ENCODE measurements around a stretch of chr15.

DNA sequence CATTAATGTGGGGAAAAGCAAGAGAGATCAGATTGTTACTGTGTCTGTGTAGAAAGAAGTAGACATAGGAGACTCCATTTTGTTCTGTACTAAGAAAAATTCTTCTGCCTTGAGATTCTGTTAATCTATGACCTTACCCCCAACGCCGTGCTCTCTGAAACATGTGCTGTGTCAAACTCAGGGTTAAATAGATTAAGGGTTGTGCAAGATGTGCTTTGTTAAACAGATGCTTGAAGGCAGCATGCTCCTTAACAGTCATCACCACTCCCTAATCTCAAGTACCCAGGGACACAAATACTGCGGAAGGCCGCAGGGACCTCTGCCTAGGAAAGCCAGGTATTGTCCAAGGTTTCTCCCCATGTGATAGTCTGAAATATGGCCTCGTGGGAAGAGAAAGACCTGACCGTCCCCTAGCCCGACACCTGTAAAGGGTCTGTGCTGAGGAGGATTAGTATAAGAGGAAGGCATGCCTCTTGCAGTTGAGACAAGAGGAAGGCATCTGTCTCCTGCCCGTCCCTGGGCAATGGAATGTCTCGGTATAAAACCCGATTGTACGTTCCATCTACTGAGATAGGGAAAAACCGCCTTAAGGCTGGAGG is 58.3 kb downstream of the DENND4A start:
- PRO-cap = no peak
- RAMPAGE, long total RNA, 2 experiments = no peak in any of the 2 experiments

DNA sequence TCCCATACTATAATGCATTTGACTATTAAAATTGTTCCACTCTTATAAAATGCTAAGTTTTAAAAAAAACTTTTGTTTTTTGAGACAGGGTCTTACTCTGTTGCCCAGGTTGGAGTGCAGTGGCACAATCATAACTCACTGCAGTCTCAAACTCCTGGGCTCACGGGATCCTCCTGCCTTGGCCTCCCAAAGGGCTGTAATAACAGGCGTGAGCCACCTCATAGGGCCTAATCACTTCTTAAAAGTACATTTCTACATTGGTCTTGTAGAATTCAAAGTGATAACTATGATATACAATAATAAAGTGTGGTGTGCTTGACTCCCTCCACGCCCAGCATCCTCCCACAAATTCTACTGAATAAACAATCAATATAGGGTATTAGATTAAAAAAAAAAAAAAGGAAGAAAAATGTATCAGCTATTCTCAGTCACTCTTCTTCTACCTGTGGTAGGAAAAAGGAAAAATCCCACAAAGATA is 2.9 kb downstream of the DENND4A start:
- PRO-cap = no peak
- RAMPAGE, long total RNA, 2 experiments = no peak in any of the 2 experiments

GRCh38 chr15:65828522-65829130 is 36.5 kb upstream of the DENND4A start:
- PRO-cap = no peak
- RAMPAGE, long total RNA, 2 experiments = no peak in any of the 2 experiments

DNA sequence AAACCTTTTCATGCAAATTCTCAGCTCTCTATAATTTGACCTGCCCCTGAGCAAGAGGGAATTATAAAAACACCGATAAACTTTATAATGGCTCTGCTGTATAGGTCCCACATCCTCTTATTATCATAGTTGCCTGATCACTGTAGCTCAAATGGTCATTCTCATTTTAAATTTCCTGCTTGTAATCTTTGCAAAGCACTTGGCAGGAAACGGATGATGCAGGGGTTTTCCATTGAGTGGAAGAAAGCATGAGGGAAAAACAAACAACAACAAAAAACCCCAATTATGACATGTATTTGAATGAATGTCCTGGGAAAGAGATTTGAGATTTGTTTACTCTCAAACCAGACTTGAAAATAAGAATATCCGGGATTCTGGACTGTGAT is 13.2 kb upstream of the TIPIN start:
- PRO-cap = no peak
- RAMPAGE, long total RNA, 2 experiments = no peak in any of the 2 experiments

DNA sequence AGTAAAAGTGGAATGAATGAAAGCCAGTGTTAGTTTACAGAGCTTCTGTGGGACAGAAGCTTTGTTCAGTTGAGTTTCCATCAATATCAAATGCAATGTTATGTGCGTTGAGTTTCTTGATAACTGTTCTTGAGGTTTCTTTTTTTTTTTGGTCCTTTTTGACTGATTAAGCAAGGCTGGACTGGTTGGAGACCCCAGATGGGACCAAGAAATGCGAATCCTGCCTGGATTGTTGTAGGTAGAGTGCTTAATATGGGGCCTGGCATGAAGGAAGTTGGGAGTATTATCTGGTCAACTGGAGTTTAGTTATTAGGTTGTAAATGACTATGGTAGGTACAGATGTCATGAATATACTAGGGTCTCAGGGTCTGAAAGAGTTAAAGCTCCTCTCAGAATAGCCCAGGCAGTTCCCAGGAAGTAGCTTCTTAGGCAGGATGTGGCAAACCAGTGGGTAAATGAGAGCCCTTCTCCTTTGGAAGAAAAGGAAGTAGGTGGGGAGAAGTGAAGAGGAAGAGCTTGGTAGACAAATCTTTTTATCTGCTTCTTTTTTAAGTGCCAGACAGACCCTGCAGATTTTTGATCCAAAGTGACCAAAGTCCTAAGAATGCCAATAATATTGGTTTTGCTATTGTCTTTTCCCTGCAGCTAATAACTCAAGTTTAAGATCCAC is 24.4 kb downstream of the MAP2K1 start:
- PRO-cap = no peak
- RAMPAGE, long total RNA, 2 experiments = no peak in any of the 2 experiments

DNA sequence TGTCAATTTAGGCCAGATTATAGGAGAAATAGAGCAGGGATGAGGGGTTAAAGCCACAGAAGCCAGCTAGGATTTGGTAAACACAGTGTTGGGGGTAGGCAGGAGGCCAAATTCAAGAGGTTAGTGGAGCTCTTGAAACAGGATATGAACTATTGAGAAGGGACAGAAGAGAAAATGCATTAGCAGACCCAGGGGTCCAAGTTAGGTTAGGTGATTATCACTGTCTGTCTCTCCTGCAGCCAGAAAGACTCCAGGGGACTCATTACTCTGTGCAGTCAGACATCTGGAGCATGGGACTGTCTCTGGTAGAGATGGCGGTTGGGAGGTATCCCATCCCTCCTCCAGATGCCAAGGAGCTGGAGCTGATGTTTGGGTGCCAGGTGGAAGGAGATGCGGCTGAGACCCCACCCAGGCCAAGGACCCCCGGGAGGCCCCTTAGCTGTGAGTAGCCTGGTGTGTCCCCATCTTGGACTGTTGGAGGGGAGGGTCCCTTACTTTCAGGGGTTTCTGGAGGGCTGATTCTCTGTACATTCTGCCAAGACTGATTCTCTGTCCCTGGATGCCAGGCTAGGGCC is 12.7 kb downstream of the SNAPC5 start:
- PRO-cap = no peak
- RAMPAGE, long total RNA, 2 experiments = no peak in any of the 2 experiments

- PRO-cap = no peak
- RAMPAGE, long total RNA, 2 experiments = no peak in any of the 2 experiments
These were observed 2.7 kb upstream of the SNAPC5 start for GRCh38 chr15:66500049-66500899.

- PRO-cap = no peak
- RAMPAGE, long total RNA, 2 experiments = no peak in any of the 2 experiments
These were observed 57.6 kb upstream of the SMAD6 start for GRCh38 chr15:66644331-66644942.

DNA sequence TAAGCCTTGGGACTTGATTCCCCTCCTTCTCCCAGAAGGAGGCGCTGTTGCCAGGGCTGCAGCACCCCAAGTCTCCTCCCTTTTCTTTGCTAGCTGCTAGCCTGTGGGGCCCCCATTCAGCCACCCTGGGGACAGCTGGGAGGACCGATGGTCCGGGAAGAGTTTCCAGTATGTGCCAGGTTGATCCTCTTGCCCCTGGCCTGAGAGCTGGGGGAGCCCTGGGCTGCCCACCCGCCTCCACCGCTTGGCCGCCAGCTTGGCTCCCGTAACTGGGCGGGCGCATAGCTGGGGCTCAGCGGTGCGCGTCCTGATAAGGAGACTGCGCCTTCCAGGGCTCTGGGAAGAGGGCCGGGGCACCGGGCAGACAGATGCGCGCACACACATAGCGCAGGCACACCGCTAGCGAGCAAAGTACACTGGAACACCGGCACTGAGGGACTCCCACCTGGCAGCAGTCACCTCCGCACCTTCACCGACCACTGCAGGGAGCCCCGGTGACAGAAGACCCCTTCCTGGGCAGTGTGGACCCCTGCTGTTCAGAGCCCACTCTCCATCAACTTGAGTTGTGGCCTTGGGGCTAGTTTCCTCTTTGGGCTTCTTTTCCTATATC is 4.4 kb downstream of the SMAD6 start:
- PRO-cap = no peak
- RAMPAGE, long total RNA, 2 experiments = no peak in any of the 2 experiments

DNA sequence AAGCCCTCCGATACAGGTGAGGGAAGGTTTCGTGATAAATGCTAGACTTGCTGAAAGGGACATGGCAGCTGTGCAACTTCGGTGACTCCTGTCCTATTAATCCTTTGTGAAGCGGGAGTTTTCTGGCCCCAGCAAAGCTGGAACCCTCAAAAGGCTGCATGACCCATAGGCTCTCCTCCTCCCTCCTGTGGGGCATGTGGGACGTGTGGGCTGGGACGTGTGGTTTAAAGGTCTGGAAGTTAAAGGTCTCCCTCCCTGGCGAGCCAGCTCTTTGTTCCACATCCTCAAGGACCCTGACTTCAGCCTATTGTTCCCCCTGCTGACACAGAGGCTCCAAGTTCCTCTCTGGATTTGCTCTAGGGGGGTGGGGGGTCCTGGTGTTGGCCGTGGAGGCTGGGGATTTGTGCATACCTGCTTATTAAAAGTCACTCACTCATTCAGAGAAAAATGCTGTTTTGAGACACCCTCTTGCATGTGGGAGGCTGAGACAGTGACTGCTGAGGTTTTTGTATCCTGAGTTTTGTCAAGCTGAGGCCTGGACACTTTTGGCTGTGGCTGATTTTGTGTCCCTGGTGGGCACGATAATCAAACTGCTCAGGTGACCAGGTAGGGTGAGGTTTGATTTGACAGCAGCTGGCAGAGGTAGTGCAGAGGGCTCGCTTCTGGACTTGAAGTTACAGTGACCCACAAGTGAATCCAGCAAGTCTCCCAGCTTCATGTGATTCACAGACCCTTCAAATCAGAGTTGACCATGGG is 44.3 kb downstream of the SMAD6 start:
- PRO-cap = no peak
- RAMPAGE, long total RNA, 2 experiments = no peak in any of the 2 experiments

DNA sequence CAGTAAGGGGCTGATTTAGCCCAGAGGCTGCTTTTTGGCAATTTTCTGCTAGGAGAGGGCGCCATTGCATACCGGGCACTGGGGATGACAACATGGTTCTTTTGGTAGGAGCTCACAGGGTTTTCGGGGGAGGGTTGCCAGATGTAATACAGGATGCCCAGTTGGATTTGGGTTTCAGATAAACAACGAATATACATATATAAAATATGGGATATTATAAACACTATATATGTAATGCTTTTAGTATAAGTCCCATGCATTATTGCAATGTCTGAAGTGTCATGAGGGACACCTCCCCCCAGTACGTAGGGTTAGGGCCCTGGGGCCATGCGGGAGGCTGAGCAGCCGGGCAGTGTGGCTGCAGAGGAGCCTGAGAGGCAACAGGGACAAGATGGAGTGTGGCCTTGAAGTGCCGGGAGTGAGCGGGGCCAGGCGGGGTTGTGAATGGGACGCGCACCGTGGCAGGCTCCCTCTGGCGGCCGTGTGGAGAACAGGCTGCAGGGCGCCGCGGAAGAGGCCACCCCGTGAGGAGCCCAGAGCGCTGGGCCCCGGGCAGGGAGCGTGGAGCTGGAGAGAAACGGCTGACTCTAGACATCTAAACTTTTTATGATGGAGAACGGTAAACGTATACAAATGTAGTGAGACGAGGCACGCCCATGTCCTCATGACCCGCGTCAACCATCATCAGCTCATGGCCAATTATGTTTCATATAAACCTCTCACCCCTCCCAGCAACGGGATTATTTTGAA is 149.0 kb downstream of the SMAD6 start:
- PRO-cap = no peak
- RAMPAGE, long total RNA, 2 experiments = no peak in any of the 2 experiments

DNA sequence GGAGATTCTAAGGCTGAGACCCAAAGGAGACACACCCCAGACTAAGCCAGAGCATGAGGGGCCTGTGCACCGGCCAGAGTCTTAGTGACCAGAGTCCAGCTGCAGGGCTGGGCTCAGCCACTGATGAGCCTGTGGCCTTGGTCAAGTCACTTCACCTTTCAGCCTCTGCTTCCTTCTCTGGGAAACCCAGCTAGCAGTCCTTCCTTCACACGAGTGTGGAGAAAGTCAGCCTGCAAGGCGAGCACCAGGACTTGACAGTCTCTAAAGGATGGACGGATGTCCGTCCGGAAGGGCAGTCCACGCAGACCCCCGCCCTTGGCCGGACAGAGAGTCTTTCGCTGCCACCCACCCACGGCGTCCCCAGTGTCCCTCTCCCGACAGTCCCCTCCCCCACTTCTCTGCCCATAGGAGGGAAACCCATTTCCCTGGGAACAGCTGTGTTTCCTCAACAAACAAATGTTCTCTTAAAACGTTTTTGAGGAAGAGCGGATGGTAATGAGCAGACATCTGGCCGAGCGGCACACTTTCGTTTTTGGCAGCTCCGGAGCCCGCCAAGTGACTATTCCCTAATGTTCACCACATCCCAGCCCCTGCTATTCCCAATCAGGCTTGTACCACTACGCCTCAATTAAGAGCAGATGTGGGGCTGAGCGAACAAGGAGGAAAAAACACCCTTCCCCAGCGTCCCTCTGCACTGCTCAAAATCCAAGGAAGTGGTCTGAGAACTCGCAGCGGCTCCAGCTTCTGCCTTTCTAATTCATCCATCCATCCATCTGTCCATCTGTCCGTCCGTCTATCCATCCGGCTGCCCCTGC is 129.1 kb upstream of the SMAD3 start:
- PRO-cap = no peak
- RAMPAGE, long total RNA, 2 experiments = no peak in any of the 2 experiments

- PRO-cap = unidirectional peak, minus-strand start at chr15:67067801
- RAMPAGE, long total RNA, 2 experiments = no peak in any of the 2 experiments
These were observed 1.9 kb downstream of the SMAD3 start for GRCh38 chr15:67067040-67068030.

DNA sequence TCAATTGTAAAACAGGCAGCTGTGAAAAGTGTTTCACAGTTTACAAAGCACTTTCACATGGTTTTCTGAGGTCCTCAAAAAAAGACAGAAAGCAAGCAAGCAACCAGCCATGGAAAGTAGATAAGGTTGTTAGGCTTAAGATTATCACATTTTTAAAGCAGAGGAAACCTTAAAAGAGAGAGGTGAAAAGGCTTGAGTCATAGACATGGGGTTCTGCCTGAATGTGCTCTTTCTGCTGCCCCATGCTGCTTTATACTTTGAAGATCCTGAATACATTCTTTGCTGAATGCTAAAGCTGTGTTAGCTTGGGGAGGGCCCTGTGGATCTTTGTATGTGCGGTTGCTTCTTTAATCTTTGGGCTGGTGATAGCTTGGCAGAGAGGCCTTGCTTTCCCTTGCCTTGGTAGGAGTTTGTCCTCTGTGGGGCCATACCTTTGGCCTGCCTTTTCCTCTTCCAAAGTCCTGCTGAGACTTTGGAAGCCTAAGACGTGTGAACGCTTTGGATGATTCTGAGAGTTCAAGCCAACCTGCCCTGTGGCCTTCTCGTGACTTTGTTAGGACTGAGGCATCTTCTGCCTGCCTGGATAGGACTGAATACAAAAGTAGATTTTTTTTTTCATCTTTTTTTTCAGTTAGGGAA is 2.7 kb downstream of the SMAD3 start:
- PRO-cap = no peak
- RAMPAGE, long total RNA, 2 experiments = no peak in any of the 2 experiments

GRCh38 chr15:67070817-67071454 is 5.5 kb downstream of the SMAD3 start:
- PRO-cap = no peak
- RAMPAGE, long total RNA, 2 experiments = no peak in any of the 2 experiments

GRCh38 chr15:67086376-67087218 is 21.2 kb downstream of the SMAD3 start:
- PRO-cap = no peak
- RAMPAGE, long total RNA, 2 experiments = no peak in any of the 2 experiments

DNA sequence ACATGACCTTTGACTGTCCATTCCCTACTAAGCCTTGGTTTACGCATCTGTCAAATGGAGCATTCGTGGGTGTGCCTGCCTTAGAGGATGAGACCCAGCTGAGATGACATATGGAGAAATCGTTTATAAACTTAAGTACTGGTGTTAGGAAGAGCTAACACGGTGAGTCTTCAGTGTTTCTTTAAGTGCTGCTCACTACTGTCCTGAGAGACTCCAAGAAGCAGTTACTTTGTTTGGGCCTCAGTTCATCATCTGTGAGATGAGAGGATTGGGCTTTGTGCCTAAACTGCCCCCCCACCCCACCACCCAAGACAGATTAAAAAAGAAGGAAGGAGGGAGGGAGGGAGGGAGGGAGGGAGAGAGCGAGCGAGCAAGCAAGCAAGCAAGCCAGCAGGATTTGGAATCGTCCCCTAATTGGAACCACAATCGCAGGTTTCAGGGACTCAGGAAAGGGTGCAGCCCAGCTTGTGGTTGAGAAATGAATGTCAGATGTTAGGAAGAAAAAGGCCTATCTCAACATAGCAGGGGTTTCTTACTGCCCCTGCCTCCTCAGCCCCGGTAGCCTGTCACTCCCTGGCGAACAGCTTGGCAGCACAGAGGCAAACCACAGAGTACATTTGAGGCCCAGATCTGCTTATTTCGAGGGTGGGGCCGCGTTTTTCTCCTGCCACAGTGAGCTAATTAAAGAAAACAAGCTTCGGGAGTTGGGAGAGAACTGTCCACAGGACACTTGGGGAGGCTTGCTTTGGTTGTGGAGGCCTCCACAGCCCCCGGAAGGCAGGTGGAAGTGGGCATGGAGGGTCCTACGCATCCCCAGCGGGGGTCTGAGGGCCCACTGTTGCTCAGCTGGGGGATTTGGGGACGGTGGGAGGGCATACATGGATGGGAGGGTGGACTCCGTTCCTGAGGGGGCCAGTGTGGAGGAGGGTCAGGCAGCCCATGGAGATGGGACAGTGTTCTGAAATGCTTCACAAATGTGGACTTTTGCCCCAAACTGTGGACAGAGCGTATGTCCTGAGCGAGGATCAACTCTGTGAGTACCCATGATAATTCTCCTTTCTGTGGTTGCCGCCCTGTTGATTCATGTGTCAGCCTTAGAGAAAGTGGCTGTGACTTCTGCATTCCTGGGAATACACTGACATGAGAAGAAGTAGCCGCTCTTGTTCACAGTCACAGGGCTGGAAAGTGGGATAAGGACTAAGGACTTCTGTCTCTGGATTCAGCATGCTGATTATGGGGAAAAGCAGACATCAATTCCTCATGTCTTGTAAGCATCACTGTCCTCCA is 33.0 kb downstream of the SMAD3 start:
- PRO-cap = no peak
- RAMPAGE, long total RNA, 2 experiments = no peak in any of the 2 experiments

- PRO-cap = no peak
- RAMPAGE, long total RNA, 2 experiments = no peak in any of the 2 experiments
These were observed 54.6 kb downstream of the SMAD3 start for GRCh38 chr15:67119964-67120380.

DNA sequence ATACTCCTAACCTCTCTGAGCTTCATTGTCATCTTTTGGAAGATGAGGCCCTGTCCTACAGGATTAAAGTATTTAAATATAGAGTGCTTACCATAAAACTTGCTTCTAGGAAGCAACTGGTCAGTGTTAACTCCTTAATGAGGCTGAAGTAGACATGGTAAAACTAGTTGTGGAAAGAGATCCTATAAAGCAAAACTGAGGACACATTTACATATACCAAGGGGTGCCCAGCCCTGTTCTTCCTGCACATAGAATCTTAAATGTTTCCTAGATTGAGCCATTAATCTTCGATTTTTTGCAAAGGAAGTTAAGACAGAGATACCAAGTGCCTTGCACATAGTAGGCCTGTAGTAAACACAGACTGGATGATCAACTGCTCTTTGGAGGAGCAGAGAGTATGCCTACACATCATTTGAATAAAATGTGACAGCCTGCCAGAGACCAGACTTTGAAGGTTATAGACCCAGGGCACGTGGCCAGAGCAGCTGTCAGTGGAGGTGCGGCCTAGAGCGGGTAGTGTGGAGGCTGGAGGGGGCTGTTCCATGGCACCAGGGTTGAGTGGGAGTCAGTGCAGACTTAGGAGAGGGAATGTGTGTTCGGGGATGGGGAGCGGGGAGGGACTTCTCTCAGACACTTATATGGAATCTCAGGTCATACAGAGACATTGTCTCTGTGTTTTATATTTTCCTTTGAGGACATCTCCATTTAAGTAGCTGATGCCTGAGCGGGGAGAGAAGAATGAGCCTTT is 80.7 kb downstream of the SMAD3 start:
- PRO-cap = no peak
- RAMPAGE, long total RNA, 2 experiments = no peak in any of the 2 experiments

DNA sequence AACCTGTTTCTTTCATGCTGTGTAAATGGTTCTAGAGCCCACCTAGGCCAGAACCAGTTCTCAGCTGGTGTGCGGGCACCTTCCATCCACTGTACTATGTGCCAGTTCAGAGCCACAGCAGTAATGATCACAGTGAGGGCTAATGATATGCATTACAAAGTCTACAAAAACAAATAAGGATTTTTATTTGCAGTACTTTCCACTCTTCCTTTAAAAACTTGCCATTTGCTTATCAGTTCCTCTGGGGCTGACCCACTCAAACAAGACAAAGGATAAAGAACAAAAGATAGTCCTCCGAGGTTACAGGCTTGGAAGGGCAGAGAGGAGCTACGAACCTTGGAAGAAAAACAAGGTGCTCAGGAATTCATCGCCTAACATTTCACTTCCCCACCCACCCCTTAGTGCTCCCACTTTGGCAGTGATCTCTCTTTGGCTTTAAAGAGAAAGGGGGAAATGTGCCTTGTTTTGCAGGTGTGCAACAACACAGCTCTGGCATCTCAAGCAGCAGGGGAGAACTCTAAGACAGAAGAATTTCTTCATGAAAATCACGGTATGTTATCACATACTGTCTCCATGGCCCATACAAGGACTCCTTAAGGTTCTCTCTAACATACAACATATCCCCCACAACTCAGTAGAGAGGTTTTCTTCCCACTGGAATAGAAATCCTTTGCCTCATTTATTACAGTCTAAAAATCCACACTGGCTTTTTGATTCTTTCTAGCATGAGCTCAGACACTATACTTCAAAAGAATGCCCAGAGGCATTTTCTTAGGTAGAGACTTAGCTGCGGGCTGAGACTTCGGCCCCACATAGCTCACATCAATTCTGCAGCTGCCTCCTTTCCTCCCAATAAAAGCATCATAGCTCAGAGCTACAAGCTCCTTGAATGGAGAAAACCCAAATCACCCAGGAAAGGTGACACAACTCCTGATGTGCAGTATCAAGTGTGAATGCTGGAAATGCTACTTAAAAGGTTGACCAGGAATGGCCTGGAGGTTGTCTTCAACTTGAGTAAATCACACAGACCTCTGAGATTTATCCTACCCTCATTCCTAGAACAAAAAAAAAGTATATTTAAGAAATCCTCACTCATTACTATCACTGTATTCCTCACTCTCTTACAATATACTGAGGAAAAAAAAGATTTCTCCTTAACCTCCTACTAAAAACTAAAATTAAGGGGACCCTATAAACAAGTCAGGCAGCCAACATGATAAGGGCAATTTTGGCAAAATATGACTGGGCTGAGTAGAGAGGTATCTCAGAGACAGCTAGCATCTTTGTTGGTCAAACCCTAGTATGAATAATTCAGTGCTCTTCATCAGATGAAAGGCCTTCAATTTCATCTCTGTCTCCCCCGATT is 52.5 kb downstream of the AAGAB start:
- PRO-cap = no peak
- RAMPAGE, long total RNA, 2 experiments = start-site peak on the minus strand in 1 of 2 experiments, centred at position 539 of the sequence, 29 reads per replicate

All from body of pancreas (tissue), 2 donors.